Epithelial cell of proximal tubule (primary cell): ENCODE data around the gene BRD1.

- RAMPAGE, long total RNA, result no peak
- RRBS, result 69% methylated on average over 9 of the region's 47 CpGs
These were observed 857.7 kb upstream of the TAFA5 start for GRCh38 chr22:47631322-47632454.

DNA sequence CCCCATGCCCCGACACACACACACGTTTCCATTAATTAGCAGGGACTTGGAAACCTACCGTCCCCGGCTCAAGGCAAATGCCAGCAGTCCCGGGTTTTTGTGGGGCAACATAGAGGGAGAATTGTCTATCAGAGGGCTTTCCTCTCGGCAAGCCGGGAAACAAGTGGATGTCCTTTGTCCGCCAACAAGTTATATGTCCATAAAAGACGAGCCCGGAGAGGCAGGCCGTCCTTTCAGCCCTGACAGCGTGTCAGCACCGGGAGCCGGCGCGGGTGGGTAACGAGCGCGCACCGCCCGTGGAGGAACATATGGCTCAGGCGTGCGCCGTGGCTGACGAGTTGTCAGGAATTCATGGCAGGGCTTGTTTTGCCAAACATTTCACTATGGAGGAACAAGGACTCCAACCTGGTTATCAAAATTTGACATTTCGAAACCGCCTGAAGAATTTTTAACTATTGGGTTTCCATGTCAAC is 46.9 kb downstream of the TAFA5 start:
- RAMPAGE, long total RNA, result no peak
- RRBS, result 63% methylated on average over 7 of the region's 27 CpGs

DNA sequence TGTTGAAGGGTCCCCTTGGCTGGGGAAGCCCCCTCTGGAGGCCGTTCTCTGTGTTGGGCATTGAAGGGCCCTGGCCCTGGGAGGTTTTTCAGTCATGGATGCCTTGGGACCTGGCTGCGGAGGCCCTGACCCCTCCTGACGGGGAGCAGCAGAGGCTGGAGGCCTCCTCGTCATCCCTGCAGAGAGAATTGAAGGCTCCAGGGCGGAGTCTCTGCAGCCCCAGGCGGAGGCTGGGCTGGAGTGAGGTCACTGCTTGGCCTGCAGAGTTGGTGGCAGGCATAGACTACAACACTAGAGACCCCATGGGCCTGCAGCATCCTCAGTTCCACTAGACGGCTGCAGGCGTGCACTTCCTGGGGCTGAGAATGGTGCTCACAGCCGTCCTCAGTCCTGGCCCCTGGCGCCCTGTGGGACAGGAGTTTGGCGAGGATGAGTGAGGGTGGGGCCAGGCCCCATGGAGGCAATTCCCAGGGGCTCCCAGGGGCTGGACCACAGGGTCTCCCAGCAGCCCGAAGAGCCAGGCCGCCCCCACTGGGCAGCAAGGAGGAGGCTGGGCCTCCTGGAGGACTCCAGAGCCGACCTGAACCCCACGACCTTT is 143.4 kb downstream of the TAFA5 start:
- RAMPAGE, long total RNA, result no peak
- RRBS, result no CpG with 5 or more reads among the region's 15 CpGs

- RAMPAGE, long total RNA, result no peak
- RRBS, result no CpG with 5 or more reads among the region's 10 CpGs
These were observed 231.8 kb downstream of the TAFA5 start for GRCh38 chr22:48721229-48721541.

GRCh38 chr22:49178937-49179700 is 648.6 kb downstream of the BRD1 start:
- RAMPAGE, long total RNA, result no peak
- RRBS, result no CpG with 5 or more reads among the region's 32 CpGs

GRCh38 chr22:49487821-49488289 is 339.8 kb downstream of the BRD1 start:
- RAMPAGE, long total RNA, result no peak
- RRBS, result 30% methylated on average over 6 of the region's 10 CpGs

DNA sequence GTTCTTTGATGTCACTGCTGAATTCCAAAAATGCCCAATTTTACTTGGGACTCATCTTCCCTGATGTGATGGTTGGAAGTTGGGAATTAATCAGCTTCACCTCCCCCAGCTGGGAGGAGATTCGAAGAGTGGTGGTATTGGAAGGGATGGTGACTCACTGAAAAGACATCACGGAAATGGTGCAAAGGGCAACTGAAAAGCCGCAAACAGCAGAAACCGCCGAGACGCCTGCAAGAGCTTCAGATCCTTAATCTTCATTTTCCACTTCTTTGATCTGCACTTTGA is 325.6 kb downstream of the BRD1 start:
- RAMPAGE, long total RNA, result no peak
- RRBS, result no CpG with 5 or more reads among the region's 6 CpGs

- RAMPAGE, long total RNA, result no peak
- RRBS, result 76% methylated on average over 7 of the region's 25 CpGs
These were observed 170.9 kb downstream of the BRD1 start for GRCh38 chr22:49656686-49657252.

DNA sequence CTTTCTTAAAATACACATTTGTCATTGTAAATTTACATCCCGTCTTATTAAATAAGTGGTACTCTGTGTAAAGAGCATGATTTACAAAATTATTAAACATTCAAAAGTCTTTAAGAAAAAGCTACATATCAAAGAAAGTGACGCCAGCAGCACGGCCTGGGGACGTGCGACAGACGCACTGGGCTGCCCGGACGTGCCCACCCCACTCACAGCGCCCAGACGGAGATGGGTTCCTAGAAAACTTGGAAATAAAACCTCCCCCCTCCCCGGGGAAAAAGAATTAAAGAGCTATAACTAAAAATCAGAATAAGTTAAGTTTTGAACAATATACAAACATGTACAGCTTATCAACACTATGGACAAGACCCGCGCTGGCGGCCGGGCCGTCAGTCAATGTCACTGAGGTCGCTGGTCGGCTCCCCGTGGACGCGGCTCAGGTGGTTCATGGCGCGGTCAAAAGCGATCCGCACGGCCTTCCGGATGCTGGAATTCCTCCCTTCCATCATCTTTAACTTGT is 53.8 kb downstream of the BRD1 start:
- RAMPAGE, long total RNA, result no peak
- RRBS, result 93% methylated on average over 15 of the region's 27 CpGs

- RAMPAGE, long total RNA, result no peak
- RRBS, result no CpG with 5 or more reads among the region's 40 CpGs
These were observed 29.1 kb downstream of the BRD1 start for GRCh38 chr22:49798361-49799202.

GRCh38 chr22:49806360-49806579 is 21.4 kb downstream of the BRD1 start:
- RAMPAGE, long total RNA, result no peak
- RRBS, result no CpG with 5 or more reads among the region's 3 CpGs

- RAMPAGE, long total RNA, result no peak
- RRBS, result 2% methylated on average over 72 of the region's 145 CpGs
These were observed at the start of gene BRD1 for GRCh38 chr22:49827252-49828023. Gene BRD1, minus strand, starts transcription at chr22:49827873.

GRCh38 chr22:49828024-49828702 is 490 bp upstream of the BRD1 start:
- RAMPAGE, long total RNA, result no peak
- RRBS, result 9% methylated on average over 9 of the region's 26 CpGs

- RAMPAGE, long total RNA, result no peak
- RRBS, result no CpG with 5 or more reads among the region's 17 CpGs
These were observed 1.5 kb upstream of the PIM3 start for GRCh38 chr22:49959092-49959549.

DNA sequence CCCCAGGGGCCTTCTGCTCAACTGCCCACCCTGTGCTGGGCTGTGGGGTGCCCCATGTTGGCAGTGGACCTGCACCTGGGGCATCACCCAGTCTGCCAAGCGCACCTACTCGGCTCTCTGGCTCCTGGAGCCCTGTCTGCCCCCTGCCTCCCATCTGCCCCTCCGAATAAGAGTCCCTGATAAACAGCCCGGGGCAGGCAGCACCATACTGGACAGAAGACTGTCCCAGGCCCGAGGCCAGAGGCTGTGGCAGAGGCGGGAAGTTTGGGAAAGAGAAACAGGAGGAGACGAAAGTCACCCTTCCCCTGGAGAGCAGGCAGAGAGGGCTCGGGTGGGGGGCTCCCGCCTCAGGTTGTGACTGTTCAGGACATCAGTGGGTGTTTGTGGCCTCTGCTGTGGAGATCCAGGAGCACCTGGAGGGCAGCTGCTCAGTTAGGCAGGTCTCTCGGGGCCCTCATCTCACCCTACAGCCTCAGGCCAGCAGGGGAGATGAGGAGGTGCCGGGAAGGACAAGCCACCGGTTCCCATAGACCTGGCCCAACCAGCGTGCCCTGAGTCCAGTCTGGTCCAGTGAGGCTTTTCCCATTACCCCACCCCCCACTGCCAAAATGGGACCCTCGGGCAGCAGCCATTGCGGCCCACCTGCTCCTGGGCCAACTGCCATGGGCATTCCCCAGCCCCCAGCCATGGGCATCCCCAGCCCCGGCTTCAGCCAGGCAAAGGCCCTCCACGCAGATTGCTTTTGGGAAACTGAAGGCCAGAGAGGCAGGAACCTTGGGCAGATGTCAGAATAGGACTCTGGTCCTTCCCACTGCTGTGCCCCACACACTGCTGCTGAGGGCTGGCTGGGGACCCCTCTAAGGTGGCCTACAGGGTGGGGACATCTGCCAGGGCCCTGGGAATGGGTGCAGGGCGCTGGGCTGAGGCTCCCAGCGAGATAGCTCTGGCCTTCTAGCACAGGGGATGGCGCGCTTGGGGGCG is 4.5 kb downstream of the PIM3 start:
- RAMPAGE, long total RNA, result no peak
- RRBS, result no CpG with 5 or more reads among the region's 22 CpGs

DNA sequence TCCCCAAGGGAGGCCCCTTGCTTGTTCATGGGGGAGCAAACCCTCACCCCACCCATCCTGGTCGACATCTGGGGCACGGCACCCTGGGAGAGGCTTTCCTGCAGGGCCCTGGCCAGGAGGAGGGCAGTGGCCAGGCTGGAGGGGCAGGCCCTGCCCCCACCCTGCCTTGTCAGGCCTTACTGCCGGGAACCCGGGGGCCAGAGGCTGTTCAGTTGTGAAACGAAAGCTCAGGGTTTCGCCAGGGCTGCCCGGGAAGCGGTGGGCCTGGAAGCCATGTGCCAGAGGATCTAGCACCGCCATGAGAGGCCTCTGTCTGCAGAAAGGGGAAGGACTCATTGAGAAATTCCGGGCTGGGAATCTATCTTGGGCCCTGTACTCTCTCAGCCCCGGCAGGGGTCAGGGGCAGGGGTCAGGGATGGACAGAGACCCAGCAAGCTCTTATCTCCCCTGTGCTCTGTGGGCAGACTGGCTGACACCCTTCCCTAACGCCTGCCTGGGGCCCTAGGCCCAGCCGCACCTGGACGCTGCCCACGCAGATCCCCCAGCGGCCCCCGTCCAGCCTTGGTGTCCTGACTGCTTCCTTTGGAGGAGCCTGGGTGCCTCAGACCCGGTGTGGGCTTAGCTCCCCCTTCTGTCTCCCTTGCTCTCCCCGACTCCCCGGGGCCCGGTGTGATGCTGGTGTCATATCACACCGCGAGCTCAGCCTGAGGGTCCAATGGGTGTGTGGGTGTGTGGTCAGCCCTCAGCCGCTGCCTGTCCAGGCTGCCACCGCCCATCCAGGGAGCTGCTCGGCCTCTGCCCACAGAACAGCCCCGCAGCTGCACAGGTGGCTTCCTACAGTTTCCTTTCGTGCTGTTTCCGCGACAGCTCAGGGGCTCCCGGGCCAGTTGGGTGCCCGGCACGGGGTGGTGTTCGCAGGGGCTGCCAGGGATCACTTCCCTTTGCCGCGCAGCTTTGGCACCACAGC is 6.4 kb downstream of the PIM3 start:
- RAMPAGE, long total RNA, result no peak
- RRBS, result 28% methylated on average over 9 of the region's 36 CpGs

DNA sequence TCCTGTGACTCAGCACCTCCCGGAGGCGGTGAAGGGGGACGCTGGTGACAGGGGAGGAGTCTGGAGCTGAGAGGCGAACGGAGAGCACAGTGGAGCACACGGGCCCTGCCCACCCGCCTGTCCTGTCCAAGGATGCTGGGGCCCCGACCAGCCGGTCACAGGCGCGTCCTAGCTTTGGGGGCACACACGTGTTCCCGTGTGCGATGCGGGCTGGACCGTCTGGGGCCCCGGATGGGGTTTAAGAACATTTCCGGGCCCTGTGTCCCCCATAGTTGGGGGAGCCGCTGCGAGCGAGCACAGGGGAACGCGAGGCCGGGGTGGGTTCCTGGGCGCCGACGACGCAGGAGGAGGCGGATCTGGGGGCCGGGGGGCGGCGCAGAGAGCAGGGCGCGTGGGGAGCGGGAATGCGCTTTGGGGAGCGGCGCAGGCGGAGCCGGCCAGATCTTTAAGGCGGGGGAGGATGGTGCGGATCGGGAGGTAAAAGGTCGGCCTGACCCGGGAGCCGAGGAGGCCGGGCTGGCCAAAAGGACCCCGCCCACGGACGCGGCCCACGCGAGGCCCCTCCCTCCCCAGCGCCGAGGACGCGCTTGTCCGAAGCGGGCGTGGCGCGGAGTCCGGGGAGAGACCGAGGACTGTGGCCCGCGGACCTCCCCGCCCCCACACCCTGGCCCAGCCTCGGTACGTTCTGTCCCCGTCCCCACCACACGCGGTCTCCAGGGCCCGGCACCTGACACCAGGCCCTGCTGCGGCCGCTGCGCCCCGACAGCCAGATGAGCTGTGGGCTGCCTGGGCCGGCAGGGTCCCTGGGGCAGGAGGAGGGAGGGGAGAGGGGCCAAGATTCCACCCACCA is 10.6 kb downstream of the PIM3 start:
- RAMPAGE, long total RNA, result no peak
- RRBS, result no CpG with 5 or more reads among the region's 78 CpGs

- RAMPAGE, long total RNA, result no peak
- RRBS, result no CpG with 5 or more reads among the region's 36 CpGs
These were observed 13.4 kb downstream of the IL17REL start for GRCh38 chr22:49999020-49999657.

DNA sequence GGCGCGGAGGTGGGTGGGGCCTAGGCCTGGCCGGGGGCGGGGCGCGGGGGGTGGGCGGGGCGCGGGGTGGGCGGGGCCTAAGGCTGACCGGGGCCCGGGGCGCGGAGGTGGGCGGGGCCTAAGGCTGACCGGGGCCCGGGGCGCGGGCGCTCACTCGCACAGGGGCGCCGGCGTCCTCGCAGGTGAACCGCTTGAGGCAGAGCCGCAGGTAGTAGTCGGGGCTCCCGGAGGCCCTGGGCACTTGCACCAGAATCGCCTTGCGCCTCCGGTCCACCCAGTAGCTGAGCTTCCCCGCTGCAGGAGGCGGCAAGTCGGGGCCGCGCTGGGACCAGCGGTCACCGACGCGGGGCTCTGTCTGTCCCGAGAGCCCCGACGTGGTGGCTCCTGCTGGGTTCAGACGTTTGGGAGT is 12.9 kb downstream of the IL17REL start:
- RAMPAGE, long total RNA, result no peak
- RRBS, result 15% methylated on average over 10 of the region's 45 CpGs

DNA sequence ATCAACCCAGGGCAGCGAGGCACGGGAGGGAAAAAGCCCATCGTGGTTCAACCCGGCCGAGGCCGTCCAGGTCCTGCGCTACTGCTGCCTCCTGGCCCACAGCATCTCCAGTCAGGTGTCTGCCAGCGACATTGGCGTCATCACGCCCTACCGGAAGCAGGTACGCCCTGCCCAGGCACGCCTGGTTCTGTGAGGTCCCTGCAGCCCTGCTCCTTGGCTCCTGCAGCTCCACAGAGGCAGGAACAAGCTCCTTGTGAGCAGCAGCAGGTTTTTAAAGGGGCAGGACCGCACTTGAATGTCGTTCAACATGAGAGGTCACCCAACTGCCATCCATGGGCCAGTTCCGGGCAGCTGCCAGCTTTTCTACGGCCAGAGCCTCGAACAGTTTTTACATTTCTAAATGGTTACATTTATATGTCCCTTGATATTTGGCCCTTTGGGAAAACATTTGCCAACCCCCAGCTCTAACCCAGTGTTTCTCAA is 12.4 kb upstream of the PANX2 start:
- RAMPAGE, long total RNA, result no peak
- RRBS, result 44% methylated on average over 8 of the region's 18 CpGs